Measurements from ENCODE around the gene CD101.

- PRO-cap = no peak
Observed at GRCh38 chr1:115340950-115341465, 3.0 kb upstream of the NGF start.

DNA sequence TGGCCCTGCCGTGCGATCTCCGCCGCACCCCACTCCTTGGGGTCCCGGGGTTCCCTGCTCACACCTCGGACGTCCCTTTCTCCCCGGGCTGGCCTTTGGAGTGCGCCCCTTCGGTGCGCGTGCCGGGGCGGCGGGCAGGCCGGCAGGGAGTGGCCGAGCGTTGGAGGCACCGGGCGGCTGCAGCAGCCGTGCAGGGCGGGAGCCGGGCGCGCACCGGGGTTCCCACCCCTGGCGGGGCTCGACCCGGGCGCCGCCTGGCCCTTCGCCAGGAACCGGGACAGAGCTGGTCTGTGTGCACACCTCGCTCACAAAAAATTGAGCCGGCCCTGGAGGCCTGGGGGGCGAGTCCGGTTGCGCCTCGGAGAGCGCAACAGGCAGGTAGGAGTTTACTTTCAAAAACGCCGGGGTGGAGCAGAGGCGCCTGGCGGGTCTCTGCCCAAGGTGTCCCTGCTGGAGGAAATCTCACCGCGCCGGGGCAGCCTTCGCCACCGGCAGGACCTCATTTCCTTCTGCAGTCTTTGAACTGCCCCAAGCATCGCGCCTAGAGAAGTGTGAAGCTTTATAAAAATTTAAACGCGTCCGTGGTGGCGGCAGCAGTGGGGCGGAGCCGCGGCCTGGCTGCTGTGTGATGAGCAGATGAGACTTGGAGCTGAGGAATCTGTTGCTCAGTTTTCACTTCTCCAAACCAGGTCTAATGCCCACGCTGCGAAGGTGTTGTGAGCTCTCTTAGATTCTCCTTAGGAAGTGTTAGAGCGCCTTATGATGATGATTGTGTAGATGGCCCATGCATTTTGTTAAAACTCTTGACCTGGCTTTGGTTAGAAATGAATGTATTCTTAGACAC, 781 bp downstream of the VANGL1 start:
- PRO-cap = no peak

GRCh38 chr1:115829316-115829600, 11.7 kb downstream of the NHLH2 start:
- PRO-cap = no peak

GRCh38 chr1:115952609-115953138, 23.6 kb upstream of the SLC22A15 start:
- PRO-cap = no peak

DNA sequence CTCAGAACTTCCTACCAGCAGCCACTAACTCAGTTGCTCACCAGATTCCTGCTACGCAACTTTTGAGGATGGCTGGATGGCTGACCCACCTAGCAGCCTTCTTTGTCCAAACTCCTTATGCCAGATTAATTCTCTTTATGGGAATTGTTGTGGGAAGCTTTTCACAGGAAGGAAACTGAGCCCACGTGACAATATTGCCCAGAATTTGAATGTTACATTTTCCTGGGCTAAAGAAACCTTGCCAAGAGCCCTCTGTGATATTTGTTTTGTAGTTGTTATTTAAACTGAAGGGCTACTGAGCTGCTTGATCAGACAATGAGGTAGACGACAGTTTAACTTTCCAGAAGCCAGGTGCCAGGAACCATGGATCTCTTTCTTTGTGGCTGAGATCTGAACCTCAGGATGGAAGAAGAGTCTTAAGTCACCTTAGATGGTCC, 85.5 kb upstream of the ATP1A1 start:
- PRO-cap = no peak

DNA sequence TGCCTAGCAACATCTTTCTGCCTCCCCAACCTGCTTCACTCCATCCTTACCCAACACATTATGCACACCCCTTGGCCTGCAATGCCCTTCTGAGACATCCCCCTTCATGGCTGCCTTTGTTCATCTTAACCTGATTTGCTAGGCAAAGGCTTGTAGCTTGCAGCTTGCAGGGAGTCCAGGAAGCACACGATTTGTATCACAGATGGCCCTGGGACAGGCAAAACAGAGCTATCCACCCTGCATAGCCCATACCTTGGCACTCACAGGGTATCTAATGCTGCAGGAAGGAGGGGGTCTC, 27.1 kb upstream of the ATP1A1 start:
- PRO-cap = no peak

- PRO-cap = no peak
Observed at GRCh38 chr1:116398451-116399247, 25.6 kb downstream of the ATP1A1 start.

GRCh38 chr1:116457682-116458303, 84.7 kb downstream of the ATP1A1 start:
- PRO-cap = no peak

DNA sequence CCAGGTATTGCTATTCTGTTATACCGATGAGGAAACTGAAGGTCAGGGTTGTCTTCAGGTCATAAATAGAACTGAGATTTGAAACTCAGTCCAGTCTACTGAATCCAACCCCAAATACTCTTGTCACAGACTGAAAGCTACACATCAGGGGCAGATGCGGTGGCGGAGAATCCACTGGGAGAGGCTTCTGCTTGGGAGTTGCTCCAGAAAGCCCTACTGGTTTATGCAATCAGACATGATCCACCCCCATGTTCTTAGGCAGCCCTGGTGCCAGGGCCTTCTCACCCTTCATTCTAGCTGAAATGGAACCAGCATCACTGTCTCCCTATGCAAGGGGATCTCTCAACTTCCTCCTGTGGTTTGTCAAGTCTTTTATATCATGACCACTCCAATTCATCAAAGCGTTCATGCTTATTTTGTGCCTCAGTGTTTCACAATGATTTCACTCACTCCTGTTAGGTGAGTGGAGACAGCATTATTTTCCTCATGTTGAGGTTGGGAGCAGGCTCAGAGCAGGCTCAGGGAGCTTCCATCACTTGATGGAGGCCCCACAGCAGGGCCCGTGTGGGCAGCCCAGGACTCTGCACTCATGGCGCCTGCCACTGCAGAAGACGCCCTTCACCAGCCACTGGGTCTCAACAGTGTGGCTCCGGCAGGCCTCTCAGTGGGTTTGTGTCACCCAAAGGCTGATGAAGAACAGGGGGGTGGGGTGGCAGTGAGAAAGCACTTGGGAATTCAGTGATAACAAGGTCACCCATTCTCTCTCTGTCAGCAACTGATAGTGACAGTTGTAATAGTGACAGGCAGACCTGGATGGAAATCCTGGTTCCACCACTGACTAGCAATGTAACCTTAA, 67.2 kb downstream of the CD58 start:
- PRO-cap = no peak

- PRO-cap = no peak
Observed at GRCh38 chr1:116532846-116533846, 37.7 kb downstream of the CD58 start.

DNA sequence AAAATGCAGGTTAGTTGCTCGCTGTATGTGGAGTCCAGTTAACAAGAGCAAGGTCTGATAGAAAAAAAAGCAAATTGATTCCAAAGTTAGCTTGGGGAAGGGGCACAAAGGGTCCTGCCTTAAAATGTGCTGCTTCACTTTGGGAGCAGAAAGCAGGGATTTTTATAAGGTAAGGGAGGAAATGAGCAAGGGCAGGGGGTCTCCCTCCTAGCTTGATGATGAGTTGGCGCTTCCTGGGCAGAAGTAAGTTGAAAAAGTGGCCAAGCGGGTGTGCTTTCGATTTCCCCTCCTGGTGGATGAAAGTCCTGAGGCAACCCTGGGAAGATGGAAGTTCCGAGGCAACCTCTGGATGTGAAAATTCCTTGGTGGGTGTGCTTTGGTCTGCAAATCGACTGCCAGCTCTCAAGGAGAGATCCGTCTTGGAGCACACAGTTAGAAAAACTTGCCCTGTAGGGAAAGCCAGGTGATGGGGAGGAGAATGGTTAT, 41.8 kb upstream of the CD2 start:
- PRO-cap = no peak

GRCh38 chr1:116806676-116807040, 52.4 kb downstream of the CD2 start:
- PRO-cap = no peak

DNA sequence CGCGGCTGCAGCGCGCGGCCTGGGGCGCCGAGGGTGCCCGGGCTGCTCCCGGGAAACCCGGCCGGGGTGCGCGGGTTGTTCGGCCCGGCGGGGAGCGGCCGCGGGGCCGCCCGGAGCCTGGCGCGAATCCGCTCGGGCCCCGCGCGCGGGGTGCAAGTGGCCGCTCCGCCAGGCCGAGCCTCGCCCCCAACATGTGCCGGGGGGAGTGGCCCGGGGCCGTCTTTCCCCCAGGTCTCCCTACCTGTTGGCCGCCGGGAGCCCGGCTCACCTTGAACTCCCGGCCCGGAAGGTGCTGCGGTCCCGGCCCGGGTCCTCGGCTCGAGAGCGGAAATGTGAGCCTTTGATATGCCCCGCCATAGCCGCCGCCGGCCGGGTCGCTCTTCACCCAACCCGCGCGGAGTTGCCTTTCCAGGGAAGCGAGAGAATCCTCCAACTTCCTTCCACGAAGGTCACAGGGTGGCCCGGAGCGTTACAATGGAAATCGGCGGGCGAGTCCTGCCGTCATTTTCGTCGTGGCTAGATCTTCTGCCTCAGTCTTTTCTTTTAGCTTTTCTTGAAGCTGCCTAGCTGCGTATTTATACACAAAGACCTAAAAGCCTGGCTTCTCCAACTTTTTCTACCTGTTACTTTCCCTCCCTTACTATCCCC, 726 bp downstream of the PTGFRN start:
- PRO-cap = no peak

GRCh38 chr1:117001563-117002041, at the start of gene CD101:
CD101 (plus strand) TSS chr1:117001760.
- PRO-cap = no peak

GRCh38 chr1:117051297-117052160, 8.6 kb upstream of the TTF2 start:
- PRO-cap = no peak

GRCh38 chr1:117059147-117060222, 641 bp upstream of the TTF2 start:
- PRO-cap = bidirectional peak, plus-strand start at chr1:117060339, minus-strand start at chr1:117060040

DNA sequence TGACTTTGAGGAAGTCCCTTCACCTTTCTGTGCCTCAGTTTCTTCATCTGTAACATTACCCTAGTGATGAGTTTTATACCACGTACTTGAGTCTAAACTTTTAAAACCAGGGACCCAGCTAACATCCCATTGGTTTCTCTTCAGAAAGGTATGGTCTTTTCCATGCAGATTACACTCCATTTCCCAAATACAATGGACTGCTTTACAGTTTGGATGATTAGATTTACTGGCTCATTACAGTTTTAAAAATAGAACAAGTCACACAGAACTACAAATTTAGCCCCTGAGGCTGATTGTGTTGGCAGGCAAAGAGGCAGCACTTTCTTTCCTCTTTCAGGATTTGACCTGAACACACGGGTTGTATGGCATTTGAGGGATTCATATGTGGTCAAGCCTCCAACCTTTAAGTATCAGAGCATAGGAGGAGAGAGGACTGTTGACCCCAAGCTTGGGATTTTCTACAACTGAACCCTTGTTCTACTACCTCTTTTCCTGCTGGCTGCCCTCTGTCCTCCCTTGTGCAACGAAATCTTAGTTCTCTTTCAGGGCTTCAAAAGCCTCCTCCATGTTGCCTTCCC, 21.8 kb upstream of the VTCN1 start:
- PRO-cap = no peak

DNA sequence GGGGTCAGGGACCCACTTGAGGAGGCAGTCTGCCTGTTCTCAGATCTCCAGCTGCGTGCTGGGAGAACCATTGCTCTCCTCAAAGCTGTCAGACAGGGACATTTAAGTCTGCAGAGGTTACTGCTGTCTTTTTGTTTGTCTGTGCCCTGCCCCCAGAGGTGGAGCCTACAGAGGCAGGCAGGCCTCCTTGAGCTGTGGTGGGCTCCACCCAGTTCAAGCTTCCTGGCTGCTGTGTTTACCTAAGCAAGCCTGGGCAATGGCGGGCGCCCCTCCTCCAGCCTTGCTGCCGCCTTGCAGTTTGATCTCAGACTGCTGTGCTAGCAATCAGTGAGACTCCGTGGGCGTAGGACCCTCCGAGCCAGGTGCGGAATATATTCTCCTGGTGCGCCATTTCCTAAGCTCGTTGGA, 9.2 kb upstream of the MAN1A2 start:
- PRO-cap = no peak

GRCh38 chr1:117629423-117630104, 23.7 kb downstream of the TENT5C start:
- PRO-cap = no peak

DNA sequence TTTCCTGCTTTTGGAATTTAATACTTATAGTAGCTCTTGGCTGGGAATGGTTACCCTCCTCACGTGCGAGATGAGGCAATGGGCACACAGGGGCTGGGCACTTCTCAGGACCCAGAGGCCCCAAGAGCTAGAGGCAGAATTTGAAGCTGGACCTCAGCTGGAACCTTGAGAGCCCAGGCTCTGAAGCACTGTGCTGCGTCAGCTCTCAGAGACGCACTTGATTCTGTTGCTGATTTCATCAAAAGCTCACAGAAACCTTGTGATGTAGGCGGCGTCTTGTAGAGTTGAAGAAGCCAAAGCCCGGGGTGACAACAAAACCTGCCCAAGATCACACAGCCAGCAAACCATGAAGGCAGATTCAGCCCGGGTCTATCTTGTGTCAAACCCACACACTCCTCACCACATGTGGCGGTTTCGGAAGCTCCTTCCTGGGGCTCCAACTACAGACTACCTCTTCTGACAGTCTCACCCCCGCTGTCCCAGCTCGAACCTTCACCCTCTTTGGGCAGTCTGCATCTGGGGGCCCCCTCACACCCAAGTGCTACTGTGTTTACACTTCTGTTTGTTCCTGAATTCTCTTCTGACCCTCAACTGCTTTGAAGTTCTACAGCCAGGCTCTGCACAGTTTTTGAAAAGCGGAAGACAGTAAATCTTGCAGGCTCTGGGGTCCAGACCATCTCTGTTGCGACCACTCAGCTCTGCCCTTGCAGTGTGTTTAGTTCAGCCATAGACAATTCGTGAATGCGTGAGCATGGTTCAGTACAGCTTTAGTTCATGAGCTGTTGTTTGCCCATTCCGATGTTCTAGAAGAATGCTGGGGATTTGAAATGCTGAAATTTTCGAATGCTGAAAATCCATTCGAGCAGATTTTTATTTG, 50.4 kb downstream of the TENT5C start:
- PRO-cap = no peak

Measured in left common carotid artery plus branches (tissue), 1 donor.